NALM6 (cell line): ENCODE measurements around the genes CGRRF1 and MAPK1IP1L.

DNA sequence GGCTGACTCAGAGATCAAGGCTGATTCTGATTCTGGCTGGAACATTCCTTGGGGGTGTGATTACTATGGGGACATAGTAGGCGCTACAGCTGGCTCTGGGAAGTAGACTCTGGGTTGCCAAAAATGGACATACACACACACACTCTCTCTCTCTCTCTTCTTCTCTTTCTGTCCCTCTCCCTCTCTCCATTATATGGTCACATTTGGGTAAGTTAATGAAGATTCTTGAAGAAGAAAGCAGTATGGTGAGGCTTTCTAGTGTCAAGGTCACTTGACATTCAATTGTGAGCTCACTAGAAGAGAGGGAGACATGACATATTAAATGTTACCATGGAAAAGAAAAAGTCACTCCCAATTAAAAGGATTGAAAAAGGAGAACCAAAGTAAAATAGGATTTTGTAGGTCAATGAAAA, 174.7 kb upstream of the DDHD1 start:
- PRO-cap, result no peak

DNA sequence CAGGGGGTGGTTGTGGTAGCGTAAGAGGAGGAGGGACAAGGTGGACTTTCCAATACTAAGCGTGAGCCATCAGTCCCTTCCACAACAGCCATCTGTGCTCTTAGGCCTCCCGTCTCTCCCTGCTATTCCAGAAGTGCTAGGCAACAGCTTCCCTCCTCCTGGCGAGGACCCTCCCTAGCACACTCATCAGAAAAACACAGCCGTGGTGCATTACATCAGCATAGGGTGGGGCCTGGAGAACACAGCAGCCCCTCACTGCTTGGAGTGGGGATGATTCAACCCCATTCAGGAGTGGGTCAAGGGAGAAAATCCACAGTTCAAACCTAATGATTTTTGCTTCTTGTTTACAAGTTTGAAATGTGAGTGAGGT, 356.3 kb upstream of the DDHD1 start:
- PRO-cap, result no peak

DNA sequence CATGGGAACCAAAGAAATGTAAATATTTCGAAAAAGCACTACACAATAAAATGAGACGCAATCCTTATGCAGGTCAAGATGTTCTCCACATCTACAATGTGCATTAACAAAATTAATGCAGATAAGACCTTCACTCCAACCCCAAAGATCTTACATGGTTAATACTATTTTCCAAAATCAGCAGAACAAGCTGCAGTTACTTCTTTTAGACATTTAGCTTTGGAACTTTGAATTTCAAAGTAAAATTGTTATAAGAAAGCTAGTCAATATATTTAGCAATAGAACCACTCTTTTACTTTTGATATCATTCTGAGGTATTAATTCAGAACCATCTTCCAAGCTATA, 17.4 kb downstream of the CNIH1 start:
- PRO-cap, result no peak

GRCh38 chr14:54424130-54424657, 17.0 kb downstream of the CNIH1 start:
- PRO-cap, result no peak

- PRO-cap, result no peak
Measured at GRCh38 chr14:54435384-54436116, 5.6 kb downstream of the CNIH1 start.

DNA sequence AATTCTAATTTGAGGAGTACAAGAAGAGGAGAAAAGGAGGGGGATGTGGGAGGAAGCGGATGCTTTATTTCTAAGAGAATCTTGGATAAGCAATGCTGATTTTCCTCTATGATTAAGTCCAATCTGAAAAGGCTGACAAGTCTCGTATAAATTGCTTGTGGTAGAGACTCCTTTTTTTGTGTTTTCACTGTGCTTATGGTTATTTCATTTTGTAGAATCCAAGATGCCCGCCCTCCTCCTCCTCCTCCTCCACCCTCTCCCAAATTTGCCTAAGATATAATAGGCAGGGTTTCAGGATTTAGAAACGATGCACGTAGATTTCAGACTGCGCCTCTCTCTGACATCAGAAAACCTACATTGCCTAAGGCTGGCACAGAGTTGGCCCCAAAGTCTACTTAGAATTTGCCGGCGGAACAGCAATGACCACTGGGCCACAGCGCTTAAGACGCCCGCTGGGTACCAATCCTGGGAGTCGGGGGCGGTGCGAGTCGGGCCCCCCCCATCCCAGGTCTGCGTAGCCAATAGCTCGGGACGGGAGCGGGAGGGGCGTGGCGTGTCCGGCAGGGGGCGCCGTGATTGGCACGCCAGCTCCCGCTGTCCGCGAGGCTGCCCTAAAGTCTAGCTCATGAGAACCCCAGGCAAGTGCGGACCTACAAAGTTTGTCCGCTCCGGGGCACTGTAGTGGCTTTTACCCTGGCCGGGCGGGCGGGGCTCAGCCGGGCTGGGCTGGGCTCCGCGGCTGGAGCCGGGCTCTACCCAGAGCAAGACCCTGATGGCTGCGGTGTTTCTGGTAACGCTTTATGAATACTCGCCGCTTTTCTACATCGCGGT, at the start of gene CGRRF1:
Gene CGRRF1, plus strand, starts transcription at position 719 of the 831 bp plus-strand sequence.
- PRO-cap, result bidirectional peak, plus-strand start at position 753 of the sequence, minus-strand start at position 421 of the sequence

DNA sequence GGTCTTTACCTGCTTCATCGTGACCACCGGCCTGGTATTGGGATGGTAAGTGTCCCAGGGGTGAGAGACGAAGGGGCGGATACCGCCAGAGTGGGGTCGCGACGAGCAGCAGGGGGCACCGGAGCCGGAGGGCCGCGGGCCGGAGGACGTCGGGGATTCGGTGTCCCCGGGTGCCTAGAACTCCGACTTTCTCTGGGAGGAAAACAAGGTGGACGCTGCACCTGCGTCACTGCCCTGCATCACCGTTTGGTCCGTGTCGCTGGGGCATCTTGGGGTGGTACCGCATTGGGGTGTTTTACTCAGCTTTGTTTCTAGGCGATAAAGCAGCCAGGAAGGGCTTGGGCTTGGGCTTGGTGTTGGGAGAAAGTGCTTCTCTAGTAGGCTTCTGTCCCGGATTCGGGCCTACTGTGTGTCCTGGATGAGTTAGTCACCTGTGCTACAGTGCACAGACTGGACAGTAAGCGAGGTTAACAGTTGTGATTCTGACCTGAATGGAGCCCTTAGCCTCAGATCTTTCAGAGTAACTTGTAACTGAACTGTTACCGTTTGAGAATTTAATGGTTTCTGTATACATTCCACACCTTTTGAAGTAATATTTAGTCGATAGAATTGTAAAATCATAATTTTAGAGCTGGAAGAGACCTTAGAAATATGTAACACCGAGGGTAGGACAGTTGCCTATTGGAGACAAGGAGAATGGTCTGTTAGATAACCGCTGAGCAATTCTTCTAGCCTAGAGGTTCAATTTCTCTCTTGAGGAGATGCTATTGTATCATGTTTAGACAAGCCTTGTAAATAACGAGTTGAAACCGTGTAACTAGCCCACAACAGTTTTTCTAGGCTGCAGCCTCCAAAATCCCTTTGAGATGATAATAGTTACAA, 554 bp downstream of the CGRRF1 start:
- PRO-cap, result no peak

DNA sequence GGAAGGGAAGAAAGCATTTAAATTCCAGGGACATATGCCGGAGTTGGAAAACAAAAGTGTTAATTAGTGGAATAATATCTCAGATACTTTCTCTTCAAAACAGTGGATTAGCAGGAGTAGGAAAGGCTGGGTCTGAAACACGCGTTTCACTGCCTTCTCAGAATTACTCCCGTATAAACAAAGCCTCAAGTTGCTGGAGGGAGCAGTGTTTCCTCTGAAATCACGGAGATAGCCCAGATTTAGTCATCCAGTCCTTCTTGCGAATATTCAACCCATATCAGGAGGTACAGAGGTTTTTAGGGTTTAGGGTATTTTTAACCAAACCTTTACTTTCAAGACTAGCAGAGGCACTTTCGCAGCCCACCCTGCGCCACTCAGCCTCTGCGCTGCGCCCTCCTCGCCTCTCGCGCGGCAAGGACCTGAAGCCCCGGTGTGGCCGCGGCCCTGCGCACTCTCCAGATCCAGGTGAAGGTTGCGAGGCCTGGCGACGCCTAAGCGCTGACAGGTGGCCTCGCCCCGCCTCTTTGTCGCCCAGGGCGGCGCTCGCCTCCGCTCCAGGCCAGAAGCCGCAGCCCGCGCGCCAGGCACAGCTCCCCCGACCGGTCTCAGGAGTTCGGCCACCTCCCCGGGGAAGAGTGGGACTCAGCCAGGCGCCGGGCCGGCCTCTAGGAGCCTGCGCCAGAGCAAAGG, 2.0 kb upstream of the SAMD4A start:
- PRO-cap, result no peak

DNA sequence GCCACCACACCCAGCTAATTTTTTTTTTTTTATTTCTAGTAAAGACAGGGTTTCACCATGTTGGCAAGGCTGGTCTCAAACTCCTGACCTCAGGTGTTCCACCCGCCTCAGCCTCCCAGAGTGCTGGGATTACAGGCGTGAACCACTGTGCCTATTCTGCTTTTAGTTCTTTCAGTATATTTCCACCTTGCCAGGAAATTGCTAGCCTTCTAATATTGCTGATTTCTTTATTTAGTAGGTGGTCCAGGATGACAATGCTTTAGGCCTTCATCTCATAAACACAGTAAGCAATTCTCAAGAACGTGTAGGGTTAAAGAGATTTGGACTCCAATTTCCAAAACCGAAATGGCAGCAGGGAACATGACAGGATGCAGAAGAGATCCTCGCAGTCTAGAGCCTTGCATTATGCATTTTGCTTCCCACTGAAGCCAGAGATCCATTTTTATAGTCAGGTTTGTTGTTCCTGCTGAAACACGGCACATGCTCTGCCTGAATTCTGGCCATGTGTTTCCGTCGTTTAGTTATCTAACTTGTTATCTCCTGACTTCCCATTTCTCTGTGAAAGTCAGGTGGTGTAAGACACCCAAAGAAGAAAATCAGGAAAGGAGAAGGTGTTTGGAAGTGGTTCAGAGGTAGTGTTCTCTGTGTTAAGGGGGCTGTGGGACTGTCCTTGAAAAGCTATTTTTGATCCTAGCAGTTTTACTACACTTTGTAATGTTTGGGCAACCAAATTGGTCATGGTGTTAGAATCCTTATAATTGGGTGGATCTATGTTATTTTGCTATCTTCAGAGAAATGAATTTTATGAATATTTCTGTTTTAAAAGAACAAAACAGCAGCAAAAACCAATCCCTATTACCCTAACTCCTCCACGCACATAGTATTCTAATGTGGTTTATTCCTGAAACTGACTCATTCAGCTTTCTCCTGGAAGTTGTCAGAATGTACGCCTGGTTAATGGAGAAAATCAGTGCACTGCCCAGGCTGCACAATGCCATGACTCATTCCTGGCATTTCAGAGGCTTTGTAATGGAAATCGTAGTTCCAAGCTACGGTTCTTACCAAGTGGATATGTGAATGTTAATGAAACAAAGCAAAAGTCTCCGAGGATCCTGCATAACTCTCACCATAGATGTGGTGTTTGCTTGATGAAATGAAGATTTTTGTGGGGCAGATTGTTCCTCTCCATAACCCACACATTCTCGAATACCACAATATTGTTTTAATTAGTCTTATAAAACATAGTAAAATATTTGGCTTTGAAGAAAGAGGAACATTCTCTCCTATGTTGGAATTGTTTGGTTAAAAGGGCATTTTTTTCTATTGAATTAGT, 110.1 kb downstream of the SAMD4A start:
- PRO-cap, result no peak

- PRO-cap, result no peak
Measured at GRCh38 chr14:54699246-54699637, 132.3 kb downstream of the SAMD4A start.

DNA sequence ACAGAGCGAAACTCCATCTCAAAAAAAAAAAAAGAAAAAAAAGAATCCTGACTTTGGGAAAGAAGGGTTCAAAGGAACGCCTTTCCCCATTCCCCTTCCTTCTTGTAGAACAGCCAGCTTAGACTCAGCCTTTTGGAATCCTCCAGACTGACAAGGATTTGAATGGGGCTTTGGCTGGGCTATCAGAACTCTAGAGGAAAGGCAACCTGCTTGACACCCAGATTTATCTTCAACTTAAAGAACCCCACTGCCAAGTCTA, 152.0 kb downstream of the SAMD4A start:
- PRO-cap, result no peak

DNA sequence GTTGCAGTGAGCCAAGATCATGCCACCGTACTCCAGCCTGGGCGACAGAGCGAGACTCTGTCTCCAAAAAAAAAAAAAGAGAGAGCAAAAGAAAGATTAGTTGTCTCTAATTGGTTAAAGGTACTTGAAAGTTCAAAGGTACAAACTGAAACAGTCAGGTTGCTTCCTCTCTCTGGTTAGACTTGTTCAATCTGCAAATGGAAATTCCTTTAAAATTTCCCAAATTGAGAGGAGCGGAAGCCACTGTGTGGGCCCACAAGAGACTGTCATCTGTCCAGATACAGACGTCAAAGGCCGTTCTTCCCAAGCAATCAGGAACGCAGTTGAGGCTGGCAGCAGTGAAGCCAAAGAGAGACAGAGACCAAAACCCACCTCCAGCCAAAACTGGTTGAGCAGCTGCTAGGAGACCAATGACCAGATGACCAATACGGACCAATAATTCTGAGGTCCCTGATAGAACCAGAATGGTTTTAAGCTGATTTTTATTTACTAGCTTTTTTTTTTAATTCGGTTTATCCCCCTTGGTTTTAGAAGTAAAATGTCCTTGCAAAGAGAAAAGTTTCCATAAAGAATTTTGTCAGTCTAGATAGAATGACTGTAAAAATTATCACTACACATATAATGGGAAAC, 63.5 kb downstream of the GCH1 start:
- PRO-cap, result no peak

- PRO-cap, result no peak
Measured at GRCh38 chr14:54870110-54871184, 32.2 kb downstream of the GCH1 start.

- PRO-cap, result bidirectional peak, plus-strand start at chr14:55051652, minus-strand start at chr14:55051481; bidirectional peak, plus-strand start at chr14:55052183, minus-strand start at chr14:55052031
Measured at GRCh38 chr14:55051265-55052248, at the start of gene MAPK1IP1L. Gene MAPK1IP1L (plus strand): TSS chr14:55051647.

- PRO-cap, result no peak
Measured at GRCh38 chr14:55065337-55066245, 14.1 kb downstream of the MAPK1IP1L start.

GRCh38 chr14:55102715-55103656, 26.1 kb upstream of the LGALS3 start:
- PRO-cap, result no peak

DNA sequence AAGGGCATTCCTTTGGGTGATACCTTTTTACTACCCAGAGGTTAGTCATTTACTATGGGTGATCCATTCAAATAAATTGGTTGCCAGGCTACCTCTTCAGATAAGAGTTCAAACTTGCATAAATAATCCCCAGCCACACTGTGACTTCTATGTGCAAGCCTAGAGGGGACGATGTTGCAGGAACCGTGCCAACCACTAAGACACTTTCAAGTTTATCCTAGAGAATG, 1.4 kb upstream of the LGALS3 start:
- PRO-cap, result no peak

DNA sequence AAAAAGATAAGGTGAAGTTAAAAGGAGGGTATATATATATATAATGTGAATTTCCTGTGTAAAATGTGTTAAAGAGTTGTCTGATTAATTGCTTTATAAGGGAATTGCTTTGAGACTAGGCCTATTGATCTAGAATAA, 473 bp upstream of the LGALS3 start:
- PRO-cap, result no peak

GRCh38 chr14:55346055-55346677, 65.5 kb downstream of the ATG14 start:
- PRO-cap, result no peak

- PRO-cap, result no peak
Measured at GRCh38 chr14:55454303-55454851, 14.0 kb upstream of the TBPL2 start.